GM06990 (cell line): Measurements from ENCODE around the genes CCDC71, APEH and MON1A.

GRCh38 chr3:48683103-48683894, 2.4 kb downstream of the NCKIPSD start:
- RRBS = no CpG with 5 or more reads among the region's 5 CpGs

- RRBS = no CpG with 5 or more reads among the region's 5 CpGs
Measured at GRCh38 chr3:48929323-48929598, 10.6 kb downstream of the ARIH2 start.

DNA sequence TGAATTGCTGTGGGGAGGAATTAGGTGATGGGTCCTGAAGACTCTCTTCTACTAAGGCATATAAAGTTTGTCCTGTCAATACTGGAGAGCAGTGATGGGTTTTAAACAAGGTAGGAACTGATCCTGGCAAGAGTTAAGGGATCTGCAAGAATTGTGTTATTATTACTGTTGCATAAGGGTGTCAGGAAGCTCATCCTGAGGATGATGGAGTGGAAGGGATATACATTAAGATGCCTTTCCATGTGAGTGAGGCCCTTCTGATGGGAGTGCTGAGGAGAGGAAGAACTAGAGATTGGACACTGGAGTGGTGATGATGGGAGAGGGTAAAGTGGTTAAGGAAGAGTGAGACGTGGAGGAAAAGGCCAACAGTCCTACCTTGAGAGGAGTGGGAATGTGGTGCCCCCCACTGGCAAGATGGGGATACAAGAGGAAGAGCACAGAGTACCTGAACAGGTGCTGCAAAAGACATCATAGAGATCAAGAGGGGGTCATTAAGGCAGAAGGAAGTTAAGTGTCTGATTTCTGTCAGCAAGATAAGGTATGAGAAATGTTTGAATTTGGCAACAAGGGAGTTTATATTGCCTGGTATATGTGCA, 33.8 kb downstream of the ARIH2 start:
- RRBS = no CpG with 5 or more reads among the region's 1 CpG

DNA sequence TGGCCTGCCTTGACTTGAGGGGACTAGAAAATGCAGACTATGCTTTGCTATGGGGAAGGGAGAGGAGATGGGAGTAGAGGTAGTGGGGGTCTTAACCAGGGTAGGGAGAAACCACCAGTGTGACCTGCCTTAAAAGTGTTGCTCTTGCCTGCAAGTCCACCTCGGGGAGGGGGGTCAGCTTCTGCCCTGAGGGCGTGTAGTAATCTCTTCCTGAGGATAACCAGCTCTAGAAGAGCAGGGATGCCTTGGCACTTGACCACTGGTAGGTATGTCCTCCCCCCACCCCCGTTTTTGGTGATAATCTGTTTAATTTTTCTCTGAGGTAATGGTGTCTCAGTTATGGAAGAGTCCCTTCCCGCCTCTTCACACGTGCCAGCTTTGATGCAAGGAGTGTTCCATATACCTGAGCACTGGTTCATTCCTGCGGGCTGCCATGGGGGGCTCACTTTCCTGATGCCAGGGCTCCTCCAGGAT, 859 bp upstream of the P4HTM start:
- RRBS = no CpG with 5 or more reads among the region's 6 CpGs

- RRBS = no CpG with 5 or more reads among the region's 44 CpGs
Measured at GRCh38 chr3:49017874-49018239, 523 bp downstream of the DALRD3 start.

DNA sequence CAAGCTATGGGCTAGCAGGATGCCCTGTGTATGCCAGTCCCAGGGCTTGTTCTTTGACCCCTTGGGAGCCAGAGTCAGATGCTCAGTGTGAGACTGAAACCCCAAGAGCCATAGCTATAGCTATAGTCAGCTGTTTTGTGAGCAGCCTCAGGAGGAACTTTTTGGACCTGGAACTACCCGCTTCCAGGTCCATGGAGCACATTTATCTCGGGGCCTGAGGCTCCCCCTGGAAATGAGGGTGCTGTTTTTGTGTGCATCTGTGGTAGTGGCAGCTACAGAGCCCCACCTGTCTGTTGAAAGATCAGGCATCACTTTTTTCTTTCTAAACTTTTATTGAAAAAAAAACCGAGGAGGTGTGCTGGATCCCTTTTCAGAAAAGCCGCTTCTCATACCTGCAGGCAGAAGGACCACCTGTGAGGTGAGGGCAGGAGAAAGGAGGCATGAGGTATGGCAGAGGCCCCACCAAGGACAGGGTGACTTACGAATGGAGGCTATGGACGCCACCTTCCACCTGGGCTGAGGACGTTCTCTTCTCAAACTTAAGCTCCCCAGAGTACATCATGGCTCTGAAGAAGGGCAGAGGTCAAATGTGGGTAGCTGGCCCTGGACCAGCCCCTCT, 2.2 kb downstream of the NDUFAF3 start:
- RRBS = no CpG with 5 or more reads among the region's 7 CpGs

DNA sequence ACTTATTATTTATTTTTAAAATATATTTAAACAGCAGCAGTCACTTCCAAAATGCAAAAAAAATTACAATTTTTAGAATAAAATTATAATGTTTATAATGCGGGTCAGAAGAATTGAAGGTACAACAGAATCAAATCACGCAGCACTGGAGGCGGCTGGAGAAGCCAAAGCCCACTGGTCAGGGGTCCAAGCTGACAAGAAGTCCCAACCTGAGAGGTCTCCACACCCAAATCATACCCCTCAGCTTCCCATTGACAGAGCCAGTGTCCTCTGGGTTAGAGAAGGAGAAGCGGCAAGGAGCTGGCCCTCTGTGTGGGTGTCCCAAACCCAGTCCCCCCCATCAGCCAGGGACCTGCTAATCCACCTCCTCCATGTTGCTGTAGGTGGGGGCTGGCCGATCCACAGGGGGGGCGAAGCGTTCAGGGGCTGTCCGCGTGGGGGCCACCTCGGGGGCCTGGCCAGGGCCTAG, 3.5 kb upstream of the QARS1 start:
- RRBS = no CpG with 5 or more reads among the region's 10 CpGs

GRCh38 chr3:49166159-49166725, at the start of gene CCDC71:
Gene CCDC71 (minus strand): TSS chr3:49166331.
- RRBS = 2% methylated on average over 26 of the region's 46 CpGs

DNA sequence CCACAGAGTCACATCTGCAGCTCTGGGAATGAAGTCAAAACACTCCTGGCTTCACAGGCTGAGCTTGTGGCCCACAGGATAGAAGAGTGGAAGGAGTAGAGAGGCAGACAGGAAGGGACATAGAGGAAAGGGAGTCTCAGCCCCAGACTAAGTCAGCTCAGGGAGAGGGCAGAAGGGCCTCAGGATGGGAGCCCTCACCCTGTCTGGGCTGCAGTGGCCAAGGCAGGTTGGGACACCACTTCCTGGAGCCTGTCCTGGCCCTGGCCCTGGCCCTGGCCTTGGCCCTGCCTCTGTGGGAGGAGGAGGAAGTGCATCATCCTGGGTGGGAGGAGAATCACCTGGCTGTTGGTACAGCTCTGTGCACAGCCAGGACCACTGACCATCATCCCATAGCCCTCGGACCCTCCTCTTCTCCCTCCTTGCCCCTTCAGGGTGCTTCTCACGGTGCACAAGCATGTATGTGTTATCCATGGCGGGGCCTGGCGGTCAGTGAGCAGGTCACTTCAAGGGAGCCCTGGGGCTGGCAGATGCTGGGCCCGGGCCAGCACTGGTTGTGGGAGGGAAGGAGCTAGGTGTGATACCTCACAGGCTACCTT, 8.3 kb upstream of the APEH start:
- RRBS = no CpG with 5 or more reads among the region's 5 CpGs

DNA sequence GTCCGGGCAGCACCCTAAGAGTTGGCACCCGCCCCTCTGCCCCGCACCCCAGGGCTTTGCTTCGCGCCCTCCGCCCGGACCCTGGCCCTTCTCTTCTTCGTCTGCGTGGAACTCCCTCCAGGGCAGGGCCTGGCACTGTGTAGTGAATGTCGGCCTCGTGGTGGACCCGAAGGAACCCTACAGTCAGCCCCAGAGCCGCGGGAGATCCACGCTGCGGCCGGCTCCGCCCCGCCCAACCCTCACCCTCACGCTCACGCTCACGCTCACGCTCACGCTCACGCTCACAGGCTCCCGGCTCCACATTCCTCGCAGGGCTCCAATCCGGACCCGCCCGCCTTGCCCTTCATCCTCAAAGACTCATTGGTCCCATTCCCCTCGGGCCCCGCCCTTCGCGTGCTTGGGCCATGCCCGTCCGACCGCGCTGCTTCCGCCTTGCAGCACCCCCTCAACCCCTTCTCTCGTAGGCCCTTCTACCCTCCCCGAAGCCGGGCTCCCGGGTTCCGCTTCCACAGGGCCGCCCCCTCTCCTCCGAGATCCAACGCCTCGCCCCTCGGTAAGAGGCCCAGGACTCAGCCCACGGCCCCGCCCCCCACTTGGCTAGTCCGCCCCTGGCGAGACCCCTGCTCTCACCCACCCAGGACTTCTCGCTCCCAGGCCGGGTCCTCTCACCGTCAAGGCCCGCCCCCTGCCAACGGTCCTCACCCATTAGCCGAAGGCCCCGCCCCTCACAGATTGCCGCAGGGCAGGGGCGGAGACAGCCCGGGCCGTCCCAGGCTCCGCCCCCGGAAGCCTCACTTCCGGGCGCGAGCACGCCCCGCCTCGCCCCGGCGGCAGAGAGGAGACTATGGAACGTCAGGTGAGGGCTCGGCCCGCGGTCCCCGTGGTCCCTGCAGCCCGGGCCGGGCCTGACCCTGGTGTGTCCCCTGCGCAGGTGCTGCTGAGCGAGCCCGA, at the start of gene APEH:
APEH (plus strand) TSS at position 794 of the 951 bp plus-strand sequence.
- RRBS = 5% methylated on average over 30 of the region's 84 CpGs

- RRBS = 13% methylated on average over 2 of the region's 11 CpGs
Measured at GRCh38 chr3:49802778-49802941, 401 bp upstream of the INKA1 start.

- RRBS = 6% methylated on average over 26 of the region's 68 CpGs
Measured at GRCh38 chr3:49929210-49930413, at the start of gene MON1A. Gene MON1A (minus strand): TSS chr3:49929811.

DNA sequence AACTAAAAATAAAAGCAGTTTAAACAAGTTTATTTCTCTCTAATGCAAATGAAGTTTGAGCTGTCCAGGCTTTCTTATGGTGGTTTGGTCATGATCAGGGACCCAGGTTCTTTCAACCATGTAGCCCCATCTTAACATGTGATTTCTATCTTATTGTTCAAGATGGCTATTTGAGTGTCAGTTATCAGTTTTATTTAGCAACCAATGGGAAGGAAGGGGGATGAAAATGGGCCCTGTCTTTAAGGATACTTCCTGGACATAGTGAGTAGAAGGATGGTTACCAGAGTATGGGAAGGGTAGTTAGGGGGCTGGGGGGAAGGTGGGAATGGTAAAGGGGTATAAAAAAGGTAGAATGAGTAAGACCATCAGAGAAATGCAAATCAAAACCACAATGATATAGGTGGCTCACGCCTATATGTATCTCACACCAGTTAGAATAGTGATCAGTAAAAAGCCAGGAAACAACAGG, 58.1 kb upstream of the RBM5 start:
- RRBS = no CpG with 5 or more reads among the region's 1 CpG

DNA sequence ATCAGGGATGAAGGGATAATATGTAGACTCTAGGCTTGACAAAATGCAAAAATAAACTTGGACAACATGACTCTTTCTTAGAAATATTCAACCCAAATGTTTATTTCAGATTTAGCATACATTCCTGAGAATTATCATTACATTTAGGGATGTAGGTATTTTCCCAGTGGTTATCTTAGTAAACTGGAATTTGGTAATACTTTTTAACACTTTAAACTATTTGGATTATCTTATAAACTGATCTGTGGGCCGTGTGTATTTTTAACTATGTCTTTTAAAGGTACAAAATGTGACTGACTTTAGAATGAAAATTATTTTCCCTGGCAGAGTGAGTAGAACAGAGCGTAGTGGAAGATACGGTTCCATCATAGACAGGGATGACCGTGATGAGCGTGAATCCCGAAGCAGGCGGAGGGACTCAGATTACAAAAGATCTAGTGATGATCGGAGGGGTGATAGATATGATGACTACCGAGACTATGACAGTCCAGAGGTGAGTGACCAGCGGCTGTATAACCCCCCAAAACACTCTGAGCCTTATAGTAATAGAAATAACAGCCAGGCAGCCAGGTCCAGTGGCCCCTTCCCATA, 3.1 kb downstream of the RBM5 start:
- RRBS = no CpG with 5 or more reads among the region's 10 CpGs

DNA sequence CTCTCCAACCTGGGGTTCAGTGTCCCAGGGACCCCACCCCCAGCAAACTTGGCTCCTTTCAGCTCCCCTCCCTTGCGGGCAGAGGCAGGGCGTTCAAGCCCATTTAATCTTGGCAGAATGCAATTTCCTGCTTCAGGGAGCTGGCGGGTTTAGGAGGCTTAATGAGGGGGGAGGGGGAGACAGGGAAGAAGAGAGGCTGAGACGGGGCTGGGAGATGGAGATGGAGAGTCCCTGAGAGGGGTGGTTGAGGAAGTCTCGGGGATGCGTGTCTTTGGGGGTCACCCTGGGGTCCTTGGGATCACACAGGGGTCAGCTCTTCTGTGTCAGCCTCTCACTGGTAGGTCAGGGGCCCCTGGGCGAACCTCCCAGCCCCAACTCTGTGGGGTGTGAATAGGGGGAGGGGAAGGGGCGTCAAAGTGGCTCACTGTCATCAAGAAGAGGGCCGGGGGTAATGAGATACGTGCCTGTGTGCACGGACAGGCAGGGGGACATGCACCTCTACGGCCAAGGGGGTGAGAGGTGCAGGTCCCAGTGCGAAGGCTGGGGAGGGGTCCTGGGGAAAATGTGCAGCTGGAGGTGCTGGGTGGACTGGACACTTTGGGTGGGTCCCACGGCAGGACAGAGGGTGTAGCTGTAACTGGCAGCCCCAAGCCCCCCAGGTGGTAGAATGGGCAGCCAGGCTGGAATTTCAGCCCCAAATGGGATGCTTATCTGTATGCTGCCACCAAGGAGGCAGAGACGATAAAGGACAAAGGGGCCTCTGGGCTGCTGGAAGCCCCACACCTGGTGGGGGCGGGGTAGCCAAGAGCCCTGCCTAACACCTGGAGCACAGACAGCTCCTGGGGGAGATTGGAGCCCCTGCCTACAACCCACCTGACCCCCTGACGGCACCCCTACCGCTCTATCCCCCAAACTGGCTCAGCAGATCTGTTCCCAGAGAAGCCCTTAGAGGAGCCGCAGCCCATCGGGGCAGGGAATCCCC, 16.2 kb upstream of the SEMA3F start:
- RRBS = no CpG with 5 or more reads among the region's 20 CpGs

GRCh38 chr3:50151772-50152283, 3.3 kb upstream of the SEMA3F start:
- RRBS = no CpG with 5 or more reads among the region's 5 CpGs

- RRBS = 3% methylated on average over 66 of the region's 84 CpGs
Measured at GRCh38 chr3:50154449-50155163, 518 bp upstream of the SEMA3F start.

GRCh38 chr3:50162434-50162995, 7.4 kb downstream of the SEMA3F start:
- RRBS = no CpG with 5 or more reads among the region's 3 CpGs

- RRBS = no CpG with 5 or more reads among the region's 10 CpGs
Measured at GRCh38 chr3:50188134-50189015, 3.0 kb upstream of the GNAT1 start.

DNA sequence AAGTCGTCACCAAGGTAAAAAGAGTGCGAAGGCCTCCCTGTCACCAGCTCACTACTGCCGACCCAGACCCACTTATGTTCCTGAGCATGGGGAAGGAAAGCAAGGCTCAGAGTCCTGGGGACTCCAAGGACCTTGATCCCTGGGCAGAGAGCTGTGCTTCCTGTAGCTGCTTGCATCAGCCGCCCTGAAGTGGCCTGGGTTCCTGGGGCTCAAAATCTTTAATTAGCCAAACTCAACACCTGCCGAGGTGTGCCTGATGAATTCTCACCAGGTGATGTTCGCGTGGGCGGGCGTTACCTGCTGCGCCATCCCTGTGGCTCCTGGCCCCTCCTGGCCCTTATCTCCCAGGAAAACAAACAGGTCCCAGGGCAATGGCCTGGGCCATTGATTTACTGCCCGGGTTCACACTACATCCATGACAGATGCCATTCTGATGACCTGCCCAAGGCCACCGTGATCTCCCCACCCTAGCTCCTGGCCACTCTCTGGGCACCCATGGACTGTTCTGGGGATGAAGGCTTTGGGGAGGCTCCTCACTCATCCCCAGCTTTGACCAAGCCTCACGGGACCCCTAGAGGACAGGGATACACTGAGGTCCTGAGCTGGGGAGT, 5.5 kb downstream of the SLC38A3 start:
- RRBS = no CpG with 5 or more reads among the region's 13 CpGs